ENCODE measurements around a stretch of chr14.

DNA sequence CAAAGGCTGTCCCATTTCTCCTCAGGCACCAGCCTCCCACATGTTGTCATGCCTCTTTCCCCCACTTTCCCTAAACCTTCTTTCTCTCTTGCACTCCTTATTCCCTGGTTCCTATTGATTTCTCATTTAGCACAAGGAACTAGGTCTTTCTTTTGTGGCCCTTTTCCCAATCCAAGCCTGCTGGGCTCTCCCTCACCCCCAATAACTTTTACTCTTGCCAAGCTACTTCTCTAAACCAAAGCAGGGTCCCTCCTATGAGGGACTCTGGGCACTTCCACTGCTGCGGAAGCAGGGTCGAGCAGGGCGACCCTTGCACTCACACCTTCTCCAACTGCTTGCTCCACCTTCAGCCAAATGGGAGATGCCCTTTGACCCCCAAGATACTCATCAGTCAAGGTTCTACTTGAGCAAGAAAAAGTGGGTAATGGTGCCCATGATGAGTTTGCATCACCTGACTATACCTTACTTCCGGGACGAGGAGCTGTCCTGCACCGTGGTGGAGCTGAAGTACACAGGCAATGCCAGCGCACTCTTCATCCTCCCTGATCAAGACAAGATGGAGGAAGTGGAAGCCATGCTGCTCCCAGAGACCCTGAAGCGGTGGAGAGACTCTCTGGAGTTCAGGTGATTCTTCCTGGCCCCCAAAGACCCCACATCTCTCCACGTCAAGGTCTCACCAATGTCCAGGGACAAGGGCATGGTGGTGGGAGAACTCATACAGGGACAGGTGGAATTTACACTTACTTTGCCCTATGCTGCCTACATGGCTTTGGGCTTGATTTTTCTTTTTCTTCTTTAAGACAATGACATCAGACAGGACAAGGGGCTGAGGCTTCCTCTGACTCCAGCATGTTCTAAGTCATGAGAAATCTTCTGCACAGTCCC is 6.9 kb downstream of the SERPINA3 start:
- RRBS, result no CpG with 5 or more reads among the region's 9 CpGs
CAGE:
- cytosol, long polyA plus RNA, result no peak
- long polyA plus RNA, result no peak
- nucleus, long polyA plus RNA, result no peak

DNA sequence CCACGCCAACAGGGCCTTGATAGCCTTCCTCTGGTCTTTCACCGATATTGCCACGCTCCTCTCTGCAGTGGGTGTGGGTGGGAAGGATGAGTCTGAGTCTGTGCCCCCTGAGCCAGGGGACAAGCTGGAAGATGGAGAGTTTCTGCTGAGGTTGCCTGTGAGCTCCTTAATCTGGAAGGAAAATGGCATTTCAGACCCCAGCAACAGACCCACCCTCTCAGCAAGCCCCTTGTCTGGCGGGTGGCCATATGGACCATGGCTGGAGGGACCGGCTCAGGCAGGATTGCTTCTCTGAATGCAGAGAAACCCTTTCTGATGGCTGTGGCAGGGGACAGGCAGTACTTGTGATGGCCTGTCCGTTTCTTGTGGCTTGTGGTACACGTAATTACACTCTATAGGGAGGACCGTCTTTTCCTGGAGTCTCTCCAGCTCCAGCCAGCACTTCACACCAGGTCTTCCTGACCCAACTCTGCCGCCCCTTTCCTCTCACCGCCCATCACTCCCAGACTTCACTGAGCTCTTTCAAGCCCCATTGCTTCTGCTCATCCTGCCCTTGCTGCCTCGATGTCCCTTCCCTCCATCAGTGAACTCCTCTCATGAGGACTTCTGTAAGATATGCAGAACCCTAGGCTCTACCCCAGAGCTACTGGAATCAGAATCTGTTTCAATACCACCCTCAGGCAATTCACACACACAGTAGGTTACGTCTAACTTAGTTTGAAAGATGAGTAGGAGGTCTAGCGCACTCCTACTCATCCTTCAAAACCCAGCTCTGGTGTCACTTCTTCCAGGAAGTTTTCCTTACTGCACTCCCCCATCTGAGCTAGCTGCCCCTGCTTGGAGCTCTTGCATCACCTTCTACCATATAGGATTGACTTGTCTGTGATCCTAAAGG is 56.2 kb upstream of the DICER1 start:
- RRBS, result no CpG with 5 or more reads among the region's 13 CpGs
CAGE:
- cytosol, long polyA plus RNA, result no peak
- long polyA plus RNA, result no peak
- nucleus, long polyA plus RNA, result no peak

GRCh38 chr14:95237087-95237931 is 80.0 kb upstream of the DICER1 start:
- RRBS, result no CpG with 5 or more reads among the region's 16 CpGs
CAGE:
- cytosol, long polyA plus RNA, result no peak
- long polyA plus RNA, result no peak
- nucleus, long polyA plus RNA, result no peak

DNA sequence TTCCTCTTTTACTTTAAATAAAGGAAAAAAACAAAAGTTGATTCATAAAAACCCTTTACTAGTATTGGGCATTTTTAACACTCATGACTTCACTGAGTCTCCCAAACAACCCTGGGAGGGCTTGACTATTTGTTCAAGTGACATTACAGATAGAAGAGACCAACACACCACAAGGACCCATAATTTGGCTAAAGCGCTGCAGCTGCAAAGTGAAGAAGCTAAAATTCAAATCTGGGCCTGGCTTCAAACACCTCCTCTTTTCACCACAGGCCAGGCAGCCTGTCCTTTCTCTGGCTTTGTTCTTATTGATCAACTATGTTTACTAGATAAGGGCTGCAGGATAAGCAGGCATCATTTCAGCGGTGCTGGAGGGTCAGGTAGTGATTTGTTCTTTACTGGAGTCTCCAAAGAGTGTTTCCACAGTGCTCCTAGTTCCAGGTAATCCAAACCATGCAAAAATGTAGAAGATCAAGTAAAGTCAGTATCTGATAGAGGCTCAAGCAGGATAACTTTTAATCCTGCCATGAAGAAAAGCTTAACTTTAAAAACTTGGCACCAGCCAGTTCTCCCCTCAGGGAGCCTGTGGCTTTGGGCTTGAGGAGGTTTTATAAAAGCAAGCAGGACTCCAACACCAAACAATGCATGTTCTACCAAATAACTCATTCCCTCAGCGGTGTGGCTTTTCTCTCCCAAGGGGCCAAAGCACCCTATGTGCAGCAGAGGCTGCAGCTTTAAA is 16.9 kb downstream of the CLMN start:
- RRBS, result no CpG with 5 or more reads among the region's 3 CpGs
CAGE:
- cytosol, long polyA plus RNA, result no peak
- long polyA plus RNA, result no peak
- nucleus, long polyA plus RNA, result no peak

- RRBS, result no CpG with 5 or more reads among the region's 8 CpGs
CAGE:
- cytosol, long polyA plus RNA, result no peak
- long polyA plus RNA, result no peak
- nucleus, long polyA plus RNA, result no peak
Observed at GRCh38 chr14:95310625-95311022, 9.1 kb downstream of the CLMN start.

DNA sequence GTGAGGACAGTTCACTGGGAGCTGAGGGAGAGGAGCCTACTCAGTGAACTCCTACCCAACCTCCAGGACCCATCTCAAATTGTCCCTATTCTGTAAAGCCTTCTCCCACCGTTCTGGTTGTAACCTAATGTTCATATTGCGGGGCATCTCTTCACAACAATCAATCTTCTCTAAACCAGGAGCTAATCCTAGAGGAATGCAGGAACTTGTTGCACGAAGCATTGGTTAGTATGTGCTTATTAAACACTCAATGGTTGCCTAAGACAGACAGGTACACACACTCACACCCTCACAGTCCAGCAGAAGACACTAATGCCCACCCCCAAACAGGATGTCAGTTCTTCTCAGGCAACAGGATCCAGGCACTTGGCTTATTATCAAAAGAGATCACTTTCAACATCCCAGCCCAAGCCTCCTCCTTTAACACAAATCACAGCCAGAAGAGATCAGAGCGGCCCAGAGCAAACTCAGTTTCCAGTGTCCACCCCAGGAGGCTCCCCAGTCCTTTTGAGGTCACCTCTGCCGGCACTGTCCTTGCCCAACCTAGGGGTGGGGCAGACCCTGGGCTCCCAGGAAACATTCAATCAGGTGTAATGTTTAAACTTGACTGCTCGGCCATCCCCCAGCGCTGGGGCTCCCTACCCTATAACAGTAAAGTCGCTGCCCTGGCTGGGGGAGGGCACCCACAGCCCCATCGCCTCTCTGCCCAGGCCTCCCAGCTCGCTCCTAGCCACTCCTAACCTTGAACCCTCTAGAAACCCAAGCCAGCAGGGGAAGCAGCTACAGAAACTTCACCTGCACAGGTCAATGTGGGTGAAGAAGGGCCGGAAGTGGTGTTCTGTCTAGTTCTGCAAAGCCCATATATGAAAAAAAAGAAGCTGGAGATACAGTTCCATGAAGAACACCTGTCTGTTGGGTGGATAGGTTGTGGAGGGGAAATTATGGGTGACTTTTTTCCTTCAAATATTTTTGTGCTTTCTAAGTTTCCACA is 1.5 kb downstream of the CLMN start:
- RRBS, result no CpG with 5 or more reads among the region's 11 CpGs
CAGE:
- cytosol, long polyA plus RNA, result no peak
- long polyA plus RNA, result no peak
- nucleus, long polyA plus RNA, result no peak

DNA sequence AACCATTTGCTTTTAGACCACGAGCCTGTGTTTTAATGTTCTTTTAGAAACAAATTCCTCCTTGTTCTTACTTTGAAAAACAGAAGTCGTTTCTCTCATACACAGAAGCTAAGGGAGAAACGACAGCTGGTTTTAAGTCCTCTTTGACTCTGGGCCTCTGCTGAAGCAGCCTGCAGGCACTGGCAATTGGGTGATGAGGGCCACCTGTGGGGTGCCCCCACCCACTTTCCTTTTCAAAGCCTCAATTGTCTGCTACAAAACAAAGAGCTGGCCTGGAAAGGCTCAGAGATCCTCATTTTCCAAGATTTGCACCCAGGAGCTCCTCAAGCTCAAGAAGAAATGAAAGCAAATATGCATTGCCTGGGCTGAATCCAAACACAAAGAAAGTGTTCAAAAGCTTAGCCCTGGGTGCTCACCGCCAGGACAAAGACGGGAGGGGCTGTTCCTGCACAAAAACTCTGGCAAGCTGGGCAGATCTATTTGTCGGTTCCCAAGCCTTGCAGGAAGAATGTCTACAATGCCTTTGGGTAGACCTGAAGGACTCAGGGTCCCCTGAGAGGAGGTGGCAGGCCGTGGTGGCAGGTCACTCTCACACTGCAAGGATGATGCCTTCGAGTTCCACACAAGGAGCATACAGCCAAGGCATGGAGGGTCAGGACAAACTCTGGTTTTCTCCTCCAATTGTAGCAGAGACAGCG is 90.1 kb upstream of the CLMN start:
- RRBS, result no CpG with 5 or more reads among the region's 9 CpGs
CAGE:
- cytosol, long polyA plus RNA, result no peak
- long polyA plus RNA, result no peak
- nucleus, long polyA plus RNA, result no peak

DNA sequence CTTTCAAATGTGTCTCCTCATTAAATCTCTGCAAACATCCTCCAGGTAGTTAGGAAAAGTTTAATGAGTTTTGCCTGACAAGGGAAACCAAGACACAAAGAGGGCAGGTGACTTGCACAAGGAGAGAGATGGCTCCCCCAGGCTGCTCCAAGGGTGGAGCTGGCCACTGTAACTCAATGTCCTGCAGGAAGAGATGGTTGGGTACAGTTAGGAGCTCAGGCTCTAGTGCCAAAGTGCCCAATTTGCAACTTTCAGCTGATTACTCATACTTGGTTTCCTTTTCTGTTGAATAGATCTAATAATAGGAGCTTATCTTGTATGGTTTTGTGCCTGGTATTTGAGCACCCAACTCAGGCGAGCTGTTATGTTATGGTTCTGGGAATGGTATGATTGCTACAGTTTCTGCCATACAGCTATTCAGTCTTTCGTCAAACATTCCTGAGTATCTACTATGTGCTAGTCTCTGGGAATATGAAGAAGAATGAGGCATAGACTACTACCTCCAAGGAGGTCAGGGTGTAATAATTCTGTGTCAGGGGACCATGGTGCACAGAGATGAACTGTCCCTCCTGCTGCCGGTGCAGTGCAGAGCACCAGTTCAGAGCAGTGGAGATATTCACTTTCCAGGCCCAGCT is 1.9 kb upstream of the SYNE3 start:
- RRBS, result no CpG with 5 or more reads among the region's 3 CpGs
CAGE:
- cytosol, long polyA plus RNA, result no peak
- long polyA plus RNA, result no peak
- nucleus, long polyA plus RNA, result no peak

- RRBS, result no CpG with 5 or more reads among the region's 11 CpGs
CAGE:
- cytosol, long polyA plus RNA, result no peak
- long polyA plus RNA, result no peak
- nucleus, long polyA plus RNA, result no peak
Observed at GRCh38 chr14:95557334-95557676, 22.5 kb downstream of the GLRX5 start.

- RRBS, result 3% methylated on average over 44 of the region's 113 CpGs
CAGE:
- cytosol, long polyA plus RNA, result no peak
- long polyA plus RNA, result no peak
- nucleus, long polyA plus RNA, result no peak
Observed at GRCh38 chr14:95876399-95877568, 162.4 kb upstream of the C14orf132 start.

DNA sequence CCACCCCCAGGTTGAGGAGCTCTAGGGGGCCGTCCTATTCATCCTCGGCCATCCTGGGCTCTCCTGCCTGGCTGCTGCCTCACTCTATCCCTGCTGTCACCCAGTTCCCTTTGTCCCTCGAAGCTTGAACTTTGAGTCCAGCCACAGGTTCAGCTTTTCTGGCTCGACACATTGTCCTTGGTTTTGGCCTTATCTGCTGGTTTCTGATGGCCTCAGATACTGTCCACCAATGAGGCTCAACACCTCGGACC is 58.6 kb downstream of the C14orf132 start:
- RRBS, result no CpG with 5 or more reads among the region's 5 CpGs
CAGE:
- cytosol, long polyA plus RNA, result no peak
- long polyA plus RNA, result no peak
- nucleus, long polyA plus RNA, result no peak

- RRBS, result no CpG with 5 or more reads among the region's 14 CpGs
CAGE:
- cytosol, long polyA plus RNA, result no peak
- long polyA plus RNA, result no peak
- nucleus, long polyA plus RNA, result no peak
Observed at GRCh38 chr14:96126151-96127206, 78.2 kb upstream of the BDKRB2 start.

- RRBS, result no CpG with 5 or more reads among the region's 2 CpGs
CAGE:
- cytosol, long polyA plus RNA, result no peak
- long polyA plus RNA, result no peak
- nucleus, long polyA plus RNA, result no peak
Observed at GRCh38 chr14:96538178-96538552, 36.0 kb downstream of the PAPOLA start.

DNA sequence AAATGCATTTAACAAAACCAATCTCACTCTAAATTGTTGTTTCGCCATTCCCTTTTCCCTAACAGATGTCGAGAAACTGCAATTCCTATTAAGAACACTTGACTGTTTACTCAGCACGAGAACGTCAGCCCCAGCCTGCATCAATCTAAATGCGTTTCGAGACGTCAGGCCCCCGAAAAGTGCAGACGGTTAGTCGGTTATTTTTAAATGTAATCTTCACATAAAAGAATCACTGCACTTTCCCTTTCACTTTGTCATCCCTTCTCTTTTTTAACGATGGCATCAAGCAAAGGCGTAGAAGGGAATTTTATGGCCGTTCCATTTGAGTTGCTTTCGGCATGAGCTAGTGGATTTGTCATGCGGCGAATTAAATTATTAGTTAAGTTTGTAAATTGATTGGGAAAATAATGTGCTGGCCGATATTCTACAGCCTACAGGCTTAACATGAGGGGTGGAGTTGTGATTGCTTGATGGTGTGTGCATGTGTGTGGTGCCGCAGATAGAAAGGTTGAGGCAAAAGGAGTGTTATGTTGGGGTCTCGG is 837.7 kb downstream of the VRK1 start:
- RRBS, result no CpG with 5 or more reads among the region's 19 CpGs
CAGE:
- cytosol, long polyA plus RNA, result no peak
- long polyA plus RNA, result no peak
- nucleus, long polyA plus RNA, result no peak

- RRBS, result no CpG with 5 or more reads among the region's 2 CpGs
CAGE:
- cytosol, long polyA plus RNA, result no peak
- long polyA plus RNA, result no peak
- nucleus, long polyA plus RNA, result no peak
Observed at GRCh38 chr14:97702746-97703049, 905.5 kb downstream of the VRK1 start.

- RRBS, result no CpG with 5 or more reads among the region's 9 CpGs
CAGE:
- cytosol, long polyA plus RNA, result no peak
- long polyA plus RNA, result no peak
- nucleus, long polyA plus RNA, result no peak
Observed at GRCh38 chr14:97838882-97839139, 1041.6 kb downstream of the VRK1 start.

DNA sequence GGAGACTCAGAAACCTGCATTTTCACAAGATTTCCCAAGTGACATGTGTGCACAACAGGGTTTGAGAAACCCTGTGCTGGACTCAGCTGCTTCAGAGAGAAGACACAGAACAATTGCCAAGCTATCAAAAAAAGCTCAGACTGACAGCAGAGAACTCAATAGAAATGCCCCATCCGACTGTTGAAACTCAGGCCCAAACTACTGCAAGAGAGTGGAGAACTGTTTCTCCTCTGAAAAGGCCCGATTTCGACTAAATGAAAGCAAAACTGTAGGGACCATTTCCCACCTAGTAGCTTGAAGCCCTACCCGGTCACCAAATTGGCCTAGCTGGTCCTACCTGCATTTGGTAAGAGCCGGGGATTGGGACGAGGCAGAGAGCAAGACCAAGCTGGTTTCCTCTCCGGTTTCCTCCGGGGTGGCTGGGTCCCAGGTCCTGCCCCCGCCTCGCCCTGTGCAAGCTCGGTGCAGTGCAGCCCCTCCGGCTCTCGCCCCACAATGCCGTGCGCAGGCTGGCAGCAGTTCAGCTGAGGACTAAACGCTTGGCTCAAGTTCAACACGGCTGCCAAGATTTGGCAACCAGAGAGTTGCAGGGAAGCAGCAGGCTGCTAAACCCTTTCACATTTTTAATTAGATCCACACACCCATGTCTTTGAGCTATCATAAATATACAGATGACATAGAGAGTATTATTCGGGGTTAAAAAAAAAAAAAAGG is 1180.6 kb downstream of the VRK1 start:
- RRBS, result 12% methylated on average over 8 of the region's 18 CpGs
CAGE:
- cytosol, long polyA plus RNA, result no peak
- long polyA plus RNA, result no peak
- nucleus, long polyA plus RNA, result no peak

DNA sequence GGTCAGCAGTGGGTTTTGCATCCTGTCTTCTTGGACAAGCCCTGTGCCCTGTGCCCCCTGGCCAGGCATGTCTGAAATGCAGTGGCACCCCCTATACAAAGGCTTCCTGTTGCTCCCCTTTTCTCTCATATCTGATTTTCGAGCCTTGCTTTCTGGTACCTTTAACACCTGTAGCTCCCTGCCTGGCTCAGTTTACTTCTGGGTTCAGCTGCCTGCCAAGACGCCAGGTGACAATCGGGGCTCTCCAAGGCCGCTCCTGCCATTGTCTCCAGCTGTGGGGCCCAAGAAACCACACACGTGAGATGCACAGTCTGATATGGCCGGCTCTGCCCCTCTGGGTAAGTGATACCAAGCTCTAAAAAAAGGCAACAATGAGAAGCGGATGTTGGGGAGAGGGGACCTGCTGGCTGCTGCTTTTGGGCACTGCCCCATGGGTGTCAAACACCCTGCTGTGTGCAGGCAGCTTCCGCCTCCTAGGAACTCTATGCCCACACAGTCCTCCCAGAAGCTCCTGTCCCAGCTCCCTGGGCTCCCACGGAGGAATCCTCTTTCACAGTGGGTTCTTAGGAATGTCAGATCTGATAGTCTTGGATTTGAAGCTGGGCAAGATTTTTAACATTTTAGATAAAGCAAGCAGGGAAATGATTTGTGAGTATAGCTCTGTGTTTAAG is 1136.0 kb downstream of the BCL11B start:
- RRBS, result no CpG with 5 or more reads among the region's 9 CpGs
CAGE:
- cytosol, long polyA plus RNA, result no peak
- long polyA plus RNA, result no peak
- nucleus, long polyA plus RNA, result no peak

- RRBS, result no CpG with 5 or more reads among the region's 5 CpGs
CAGE:
- cytosol, long polyA plus RNA, result no peak
- long polyA plus RNA, result no peak
- nucleus, long polyA plus RNA, result no peak
Observed at GRCh38 chr14:98147117-98147511, 1124.9 kb downstream of the BCL11B start.

GRCh38 chr14:99232580-99233180 is 39.3 kb downstream of the BCL11B start:
- RRBS, result no CpG with 5 or more reads among the region's 6 CpGs
CAGE:
- cytosol, long polyA plus RNA, result no peak
- long polyA plus RNA, result no peak
- nucleus, long polyA plus RNA, result no peak

All from IMR-90 (cell line).